Placental pericyte (primary cell): ENCODE measurements around the genes LYG1 and CREG2.

DNA sequence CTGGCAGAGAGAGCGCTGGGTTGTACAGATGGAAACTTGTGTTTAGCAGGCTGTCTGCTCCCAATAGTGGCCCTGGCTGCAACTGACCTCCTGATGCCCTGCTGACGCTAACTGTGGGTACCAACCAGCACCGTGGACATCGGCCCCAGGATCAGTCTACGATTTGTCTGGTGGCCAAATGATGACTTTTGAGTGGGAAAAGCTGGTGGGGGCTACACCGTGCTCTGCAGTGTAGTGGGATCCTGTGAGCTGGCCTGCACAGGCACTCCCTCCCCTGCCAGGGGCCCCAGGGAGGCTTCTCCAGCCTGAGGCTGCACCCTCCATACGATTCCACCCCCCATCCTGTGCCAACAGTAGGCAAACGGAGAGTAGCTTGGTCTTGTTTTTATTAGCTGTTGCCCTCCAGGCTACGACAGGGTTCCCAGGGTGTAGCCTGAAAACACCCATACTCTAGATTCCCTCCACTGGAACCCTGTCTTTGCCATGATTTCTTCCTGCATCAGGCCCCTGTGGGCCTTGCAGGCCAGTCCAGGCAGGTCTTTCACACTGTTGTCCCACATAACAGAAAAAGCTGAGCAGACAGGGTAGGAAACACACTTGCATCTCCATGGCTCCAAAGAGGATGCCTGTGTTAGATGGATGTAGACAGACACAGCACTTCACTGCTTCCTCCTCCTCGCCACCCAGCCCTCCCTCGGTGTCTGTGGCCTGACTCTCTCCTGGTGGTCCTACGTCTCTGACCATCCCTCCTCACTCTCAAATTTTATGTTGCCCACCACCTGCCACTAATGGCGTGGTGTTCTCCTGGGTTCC is 15.4 kb downstream of the COA5 start:
- CAGE, long polyA plus RNA = no peak

DNA sequence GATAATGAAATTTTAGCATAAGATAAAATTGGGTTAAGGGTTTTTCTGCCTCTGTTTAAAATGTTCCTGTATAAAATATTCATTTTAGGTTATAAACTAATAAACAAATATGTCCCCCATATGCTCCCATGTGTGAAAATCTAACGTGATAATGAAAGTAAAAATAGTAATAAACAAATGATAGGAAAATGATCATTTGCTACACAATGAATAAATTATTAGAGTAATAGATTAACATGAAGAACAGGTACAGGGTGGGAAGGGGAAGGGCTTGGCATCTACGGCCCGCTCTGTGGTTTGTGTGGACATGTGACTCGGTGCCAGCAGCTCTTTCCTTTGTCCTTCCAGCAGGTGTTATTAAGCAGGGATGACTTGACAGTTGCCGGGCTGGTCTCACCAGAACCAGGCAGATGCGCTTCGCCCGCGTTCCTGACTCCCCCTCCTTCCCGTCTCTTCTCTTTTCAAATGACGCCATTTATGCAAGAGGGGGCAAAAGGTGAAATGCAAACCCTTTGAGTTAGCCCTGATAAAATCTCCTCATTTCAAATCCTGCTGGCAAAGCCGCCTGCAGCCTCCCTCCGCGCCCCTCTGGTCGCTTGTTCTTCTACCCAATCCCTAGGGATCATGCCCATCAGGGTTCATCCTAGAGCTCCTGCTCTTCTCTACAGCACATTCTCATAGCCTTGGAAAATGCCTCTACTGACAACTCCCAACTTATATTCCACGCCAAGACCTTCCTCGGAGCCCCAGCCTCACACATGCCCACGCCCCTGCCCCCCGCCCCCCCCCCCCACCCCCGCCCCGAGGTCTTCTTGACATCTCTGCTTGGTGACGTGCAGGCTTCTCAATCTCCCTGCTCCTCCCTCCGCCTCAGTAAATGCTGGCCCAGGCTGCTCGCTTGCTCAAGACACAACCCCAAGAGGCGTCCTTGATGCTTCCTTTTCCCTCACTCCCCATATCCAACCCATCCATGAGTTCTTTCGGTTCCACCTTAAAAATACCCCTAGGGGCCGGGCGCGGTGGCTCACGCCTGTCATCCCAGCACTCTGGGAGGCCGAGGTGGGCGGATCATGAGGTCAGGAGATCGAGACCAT is 39.0 kb upstream of the MGAT4A start:
- CAGE, long polyA plus RNA = no peak

GRCh38 chr2:98794159-98794902 is 63.4 kb upstream of the MGAT4A start:
- CAGE, long polyA plus RNA = no peak

DNA sequence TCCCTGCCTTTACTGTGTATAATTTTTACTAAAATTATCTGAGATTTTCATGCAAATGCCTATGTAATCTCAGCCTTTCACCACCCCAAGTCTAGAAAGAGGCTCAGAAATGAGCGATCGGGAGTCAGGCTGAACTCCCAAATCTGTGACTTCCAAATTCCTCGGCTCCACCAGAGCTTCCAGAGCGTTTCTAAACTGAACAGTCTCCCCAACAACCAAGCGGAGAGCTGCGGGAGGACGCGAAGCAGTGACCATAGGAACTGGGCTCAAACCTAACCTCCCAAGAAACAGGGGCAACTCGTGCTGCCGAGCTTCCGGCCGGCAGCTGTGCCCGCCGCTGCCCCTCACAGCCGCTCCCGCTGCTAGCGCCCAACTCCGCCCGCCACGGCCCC is 917 bp upstream of the C2orf15 start:
- CAGE, long polyA plus RNA = no peak

DNA sequence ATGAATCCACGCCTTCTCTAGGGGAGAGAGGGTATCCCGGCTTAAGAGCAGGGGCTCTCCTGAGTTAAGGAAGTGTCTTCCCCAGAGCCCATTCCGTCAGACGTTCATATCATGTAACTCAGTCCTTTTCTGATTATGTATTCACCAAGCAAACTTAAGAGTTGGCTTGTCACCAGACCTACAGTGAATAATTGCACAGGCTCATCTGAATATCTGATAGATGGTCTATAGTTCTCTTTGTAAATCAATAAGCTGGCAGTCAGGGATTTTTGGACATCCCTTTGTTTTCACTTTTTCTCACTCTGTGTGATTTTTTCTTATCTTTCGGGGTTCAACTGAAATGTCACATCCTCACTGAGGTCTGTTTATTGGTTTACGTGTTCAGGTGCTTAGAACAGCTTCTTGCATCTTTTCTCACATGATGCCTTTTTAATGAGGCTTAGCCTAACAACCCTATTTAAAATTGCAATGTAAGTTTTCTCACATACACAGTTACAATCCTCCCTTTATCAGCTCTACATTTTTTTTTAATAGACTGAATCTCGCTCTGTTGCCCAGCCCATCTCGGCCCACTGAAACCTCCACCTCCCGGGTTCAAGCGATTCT is 1.1 kb downstream of the LIPT1 start:
- CAGE, long polyA plus RNA = no peak

- CAGE, long polyA plus RNA = no peak
These were observed at the start of gene LYG1 for GRCh38 chr2:99301001-99301513. TSS of gene LYG1 (minus strand) at chr2:99301197.

DNA sequence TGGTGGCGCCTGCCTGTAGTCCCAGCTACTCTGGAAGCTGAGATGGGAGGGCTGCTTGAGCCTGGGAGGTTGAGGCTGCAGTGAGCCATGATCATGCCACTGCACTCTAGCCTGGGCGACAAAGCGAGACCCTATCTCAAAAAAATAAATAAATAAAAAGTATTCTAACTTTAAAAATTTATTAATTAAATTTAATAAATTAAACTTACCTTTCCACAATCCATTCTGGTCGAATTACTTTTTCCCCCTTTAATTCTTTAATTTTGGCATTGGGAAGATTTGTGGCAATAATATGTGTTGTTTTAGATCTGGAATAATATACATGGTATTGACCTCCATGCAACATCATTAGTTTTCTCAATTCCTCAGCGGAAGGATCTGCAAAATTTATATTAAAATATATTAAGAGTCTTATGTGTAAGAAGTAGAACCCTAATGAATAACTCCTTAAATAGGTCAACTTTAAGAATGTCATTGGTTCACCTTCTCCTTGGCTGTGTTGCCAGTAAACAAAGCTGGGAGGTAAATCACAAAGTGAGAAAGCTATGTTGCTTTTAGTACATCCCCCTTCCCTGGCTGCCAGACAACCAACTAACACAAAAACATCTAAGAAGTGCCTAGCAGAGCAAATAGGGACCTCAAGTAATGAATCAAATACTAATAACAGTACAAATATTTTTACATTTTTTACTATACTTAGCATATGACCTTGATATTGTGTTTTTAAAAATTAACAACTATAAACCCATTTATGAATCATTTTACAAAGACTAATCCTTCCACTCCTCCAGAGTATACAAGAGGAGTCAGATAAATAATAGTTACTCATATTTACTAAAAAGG is 40.5 kb downstream of the REV1 start:
- CAGE, long polyA plus RNA = no peak

- CAGE, long polyA plus RNA = no peak
These were observed 145.5 kb downstream of the AFF3 start for GRCh38 chr2:99996880-99997295.

DNA sequence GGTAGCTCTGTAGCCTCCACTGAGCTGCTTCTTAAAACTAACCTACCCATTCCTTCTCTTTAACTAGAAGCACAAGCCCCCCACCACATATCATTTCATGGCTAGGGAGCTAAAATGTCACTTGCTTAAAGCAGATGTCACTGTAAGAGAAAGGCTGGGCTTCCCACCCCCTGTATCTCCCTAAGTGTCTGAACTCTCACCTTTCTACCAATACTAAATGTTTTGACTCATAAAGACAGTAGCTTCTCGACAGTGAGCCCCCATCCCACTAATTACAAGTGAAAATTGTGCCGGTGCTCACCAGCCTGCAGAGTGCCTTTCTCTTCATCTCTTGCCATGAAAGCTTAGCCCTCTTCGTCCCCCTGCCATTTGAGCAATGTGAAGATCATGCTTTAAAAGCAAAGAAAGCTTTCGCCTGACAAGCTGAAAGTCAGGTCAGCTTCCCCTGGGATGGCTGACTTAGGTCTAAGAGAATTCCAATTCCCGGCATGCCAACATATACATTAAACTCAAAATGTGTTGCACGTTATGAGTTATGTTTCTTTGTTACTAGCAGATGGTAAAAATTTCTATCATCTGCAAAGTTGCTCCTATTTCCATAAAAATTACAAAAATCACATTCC is 130.0 kb downstream of the AFF3 start:
- CAGE, long polyA plus RNA = no peak

- CAGE, long polyA plus RNA = no peak
These were observed 38.3 kb downstream of the AFF3 start for GRCh38 chr2:100103915-100104589.

GRCh38 chr2:100104590-100105116 is 37.7 kb downstream of the AFF3 start:
- CAGE, long polyA plus RNA = no peak

DNA sequence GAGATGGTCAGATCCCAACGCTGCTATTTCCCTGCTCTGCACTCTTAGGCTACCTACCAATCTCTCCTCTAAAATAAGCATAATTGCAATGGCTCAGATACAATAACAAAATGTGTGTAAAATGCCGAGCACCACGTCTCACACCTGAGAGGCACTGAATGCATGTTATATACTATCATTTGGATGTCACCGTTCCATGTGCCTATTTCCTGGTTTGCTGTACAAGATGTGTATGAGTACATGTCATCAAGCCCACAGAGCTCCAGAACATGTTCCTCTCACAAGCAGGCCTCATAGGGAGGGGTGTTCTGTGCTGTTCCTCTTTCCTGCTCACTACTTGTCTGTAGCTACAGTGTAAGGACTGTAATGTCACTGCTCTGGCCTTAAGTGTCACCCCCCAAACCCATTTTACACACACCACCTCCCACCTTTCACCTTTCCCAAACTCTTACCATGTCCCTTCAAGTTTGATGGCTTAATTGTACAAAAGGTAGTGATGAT is 1.9 kb downstream of the AFF3 start:
- CAGE, long polyA plus RNA = no peak

- CAGE, long polyA plus RNA = no peak
These were observed 39.2 kb upstream of the NPAS2 start for GRCh38 chr2:100780610-100781195.

GRCh38 chr2:101021850-101022630 is 20.0 kb downstream of the RPL31 start:
- CAGE, long polyA plus RNA = no peak

- CAGE, long polyA plus RNA = no peak
These were observed 26.1 kb downstream of the RPL31 start for GRCh38 chr2:101027917-101028814.

DNA sequence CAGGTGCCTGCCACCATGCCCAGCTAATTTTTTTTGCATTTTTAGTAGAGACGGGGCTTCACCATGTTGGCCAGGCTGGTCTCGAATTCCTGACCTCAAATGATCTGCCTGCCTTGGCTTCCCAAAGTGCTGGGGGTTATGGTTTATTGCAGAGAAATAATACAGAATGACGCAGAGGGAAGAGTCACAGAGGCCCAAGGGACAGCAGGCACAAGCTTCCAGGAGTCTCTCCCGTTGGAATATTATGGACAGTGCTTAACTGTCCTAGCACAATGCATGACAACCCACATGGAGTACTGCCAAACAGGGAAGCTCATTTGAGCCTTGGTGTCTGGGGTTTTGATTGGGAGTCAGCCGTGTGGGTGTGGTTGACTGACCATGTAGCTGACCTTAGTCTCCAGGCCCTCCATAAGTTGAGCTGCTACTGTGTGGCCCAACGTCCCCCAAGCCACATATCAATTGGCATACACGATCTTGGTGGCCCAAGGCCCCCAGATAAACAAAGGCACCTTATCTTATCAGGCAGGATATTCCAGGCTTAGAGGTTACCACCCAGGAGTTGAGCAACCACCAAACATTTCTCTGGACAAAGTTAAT is 45.4 kb upstream of the CNOT11 start:
- CAGE, long polyA plus RNA = no peak

GRCh38 chr2:101231910-101232318 is 20.8 kb upstream of the CNOT11 start:
- CAGE, long polyA plus RNA = no peak

DNA sequence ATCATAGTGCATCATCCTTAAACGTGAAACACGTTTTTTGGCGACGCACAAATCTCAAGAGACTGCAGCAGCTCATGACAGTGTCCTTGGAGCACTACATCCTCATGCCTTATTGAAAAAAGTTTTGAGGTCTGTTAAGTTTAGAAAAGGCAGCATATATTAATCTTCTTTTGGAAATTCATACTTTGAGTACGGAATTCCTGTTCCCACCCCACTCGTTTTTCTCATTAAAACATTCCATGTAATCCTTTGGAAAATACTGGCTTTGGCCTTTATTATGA is 15.7 kb downstream of the CNOT11 start:
- CAGE, long polyA plus RNA = no peak

DNA sequence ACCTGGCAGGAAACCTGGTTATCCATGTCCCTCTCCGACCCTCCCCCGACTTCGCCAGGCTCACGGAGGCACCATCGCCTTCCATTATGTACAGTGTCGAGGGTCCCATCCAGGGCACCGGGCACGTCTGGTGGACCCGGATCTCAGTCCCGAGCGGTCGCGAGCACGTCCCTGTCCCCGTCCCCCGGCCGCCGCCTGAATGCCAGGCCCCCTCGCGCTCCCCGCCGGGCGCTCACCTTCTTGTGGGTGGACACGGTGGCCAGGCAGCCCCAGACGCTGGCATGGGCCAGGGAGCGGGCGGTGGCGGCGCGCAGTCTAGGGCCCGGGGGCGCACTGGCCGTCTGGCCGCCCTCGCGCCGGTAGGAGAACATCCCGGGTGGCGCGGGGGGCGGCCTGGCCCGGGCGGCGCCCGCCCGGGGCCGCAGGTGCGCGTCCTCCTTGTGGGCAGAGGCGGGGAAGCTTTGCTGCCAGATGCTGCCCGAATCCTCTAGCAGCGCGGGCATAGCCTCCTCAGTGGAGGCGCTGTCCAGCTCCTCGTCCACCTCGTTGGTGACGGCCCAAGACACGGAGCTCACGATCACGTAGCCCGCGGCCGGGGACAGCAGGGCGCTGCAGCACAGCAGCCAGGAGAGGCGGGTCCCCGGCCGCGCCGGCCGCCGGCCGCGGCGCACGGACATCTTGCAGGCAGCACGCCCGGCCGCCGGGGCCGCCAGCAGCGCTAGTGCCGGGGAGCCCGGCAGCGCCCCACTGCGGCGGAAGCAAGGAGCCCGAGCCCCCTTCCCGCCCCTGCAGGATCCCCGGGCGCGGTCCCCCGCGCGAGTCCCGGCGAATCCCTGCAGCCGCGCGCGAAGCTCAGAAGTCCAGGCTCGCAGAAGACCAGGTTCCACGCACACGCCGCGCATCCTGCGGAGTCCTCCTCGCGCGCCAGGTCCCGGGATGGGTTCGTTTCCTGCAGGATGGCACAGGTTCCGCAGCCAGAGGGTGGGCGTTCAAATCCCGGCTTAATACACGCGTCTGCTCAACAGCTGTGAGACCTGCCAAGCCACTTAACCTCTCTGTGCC is at the start of gene CREG2:
Gene CREG2, minus strand, starts transcription at position 723 of the 1,062 bp plus-strand sequence.
- CAGE, long polyA plus RNA = no peak

DNA sequence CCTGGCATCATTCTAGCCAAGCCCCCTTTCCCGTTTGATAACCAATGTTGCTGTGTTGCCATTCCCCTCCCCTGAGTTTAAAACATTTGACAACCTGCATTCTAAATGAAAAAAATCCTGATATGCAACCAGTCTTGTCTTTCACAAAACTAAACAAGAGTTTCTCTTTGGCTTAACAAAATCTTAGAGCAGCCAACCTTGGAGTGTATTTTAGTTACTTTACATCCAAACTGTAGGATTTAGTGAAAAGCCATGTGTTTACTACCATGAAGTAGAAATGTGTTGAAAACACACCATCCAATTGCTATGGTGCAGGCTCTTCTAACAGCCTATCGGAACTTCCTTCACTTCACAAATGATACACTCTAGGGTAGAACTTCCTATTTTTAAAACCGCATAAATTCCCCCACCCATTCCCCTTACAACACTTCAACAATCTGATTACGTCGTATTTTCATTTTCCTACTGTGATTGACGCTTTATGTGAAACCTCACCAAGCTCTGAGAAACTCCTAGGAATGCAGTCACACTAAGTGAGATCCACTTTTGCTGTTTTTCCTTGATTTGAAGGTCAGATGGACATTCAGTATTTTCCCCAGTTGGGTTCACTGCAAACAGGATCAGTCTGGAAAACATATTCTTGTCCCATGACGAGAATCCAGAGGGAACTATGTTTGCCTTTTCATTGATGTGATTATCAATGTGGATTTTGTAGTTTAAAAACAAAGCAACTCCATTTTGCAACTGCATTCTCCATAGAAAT is 74.4 kb upstream of the MAP4K4 start:
- CAGE, long polyA plus RNA = no peak